Measurements from ENCODE around the genes PSPH, VKORC1L1 and TMEM248.

- PRO-cap, 4 experiments, result peak in 4 of 4 experiments; most common plus-strand start chr7:55571183 (in 3); most common minus-strand start chr7:55571058 (in 1)
- RAMPAGE, long total RNA, 2 experiments, result no peak in any of the 2 experiments
- RRBS, result no CpG with 5 or more reads among the region's 14 CpGs
Measured at GRCh38 chr7:55570739-55571272, 1.5 kb downstream of the VOPP1 start.

DNA sequence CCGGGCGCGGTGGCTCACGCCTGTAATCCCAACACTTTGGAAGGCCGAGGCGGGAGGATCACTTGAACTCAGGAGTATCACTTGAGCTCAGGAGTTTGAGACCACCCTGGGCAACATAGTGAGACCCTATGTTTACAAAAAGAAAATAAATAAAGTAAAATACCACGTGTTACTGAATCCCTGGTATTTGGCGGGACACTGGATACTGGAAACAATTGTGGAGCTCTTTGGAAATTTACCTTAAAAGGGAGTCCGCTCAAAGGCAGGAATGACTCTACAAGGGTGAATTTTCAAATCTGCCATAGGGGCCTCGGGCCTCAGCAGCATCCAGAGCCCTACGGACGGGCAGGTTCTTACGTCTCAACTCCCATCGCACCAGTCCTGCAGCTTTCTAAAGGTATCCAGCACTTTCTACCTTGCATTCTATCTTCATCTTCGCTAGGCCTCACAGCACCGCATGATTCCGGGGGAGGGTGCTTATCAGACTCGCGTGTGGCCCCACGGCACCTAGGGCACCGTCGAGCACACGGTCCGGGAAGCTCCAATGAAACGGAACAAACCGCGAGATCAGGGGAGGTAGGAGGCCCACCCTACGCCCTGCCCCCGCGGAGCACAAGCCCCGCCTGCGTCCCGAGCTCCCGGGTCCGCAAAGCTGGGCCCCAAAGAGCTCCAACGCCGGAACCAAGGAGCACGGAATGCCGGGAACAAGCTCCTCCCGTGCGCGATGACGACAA lies at the start of gene PSPH:
TSS of gene PSPH (minus strand) at position 546 of the 734 bp plus-strand sequence.
- PRO-cap, 4 experiments, result peak in 4 of 4 experiments; most common plus-strand start position 304 of the sequence (in 1); most common minus-strand start position 682 of the sequence (in 4)
- RAMPAGE, long total RNA, 2 experiments, result start-site peak on the minus strand in 1 of 2 experiments, centred at position 550 of the sequence, 17 reads per replicate
- RRBS, result 1% methylated on average over 23 of the region's 43 CpGs

DNA sequence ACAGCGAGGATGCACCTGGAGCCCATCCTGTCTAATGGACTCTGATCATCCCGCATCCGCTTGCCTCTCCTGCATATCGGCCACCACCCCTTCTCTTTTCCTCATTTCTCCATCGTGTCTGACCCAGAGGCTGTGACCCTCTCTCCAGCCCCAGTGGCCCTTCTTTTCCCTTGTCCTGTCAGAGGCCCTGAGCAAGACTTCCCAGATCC lies 32.6 kb upstream of the ZNF716 start:
- PRO-cap, 4 experiments, result peak in 1 of 4 experiments; most common minus-strand start position 92 of the sequence (in 1)
- RAMPAGE, long total RNA, 2 experiments, result no peak in any of the 2 experiments
- RRBS, result no CpG with 5 or more reads among the region's 5 CpGs

DNA sequence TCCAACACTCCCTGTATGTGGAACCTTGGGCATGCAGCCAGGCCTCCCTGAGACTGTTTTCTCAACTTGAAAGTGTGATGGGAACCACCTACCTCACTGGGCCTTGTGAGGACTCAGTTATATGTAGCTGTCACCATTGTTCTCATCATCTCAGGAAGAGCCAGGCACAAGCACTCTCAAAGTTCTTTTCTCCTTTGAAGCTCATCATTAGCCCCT lies 861 bp upstream of the ZNF727 start:
- PRO-cap, 4 experiments, result no peak in any of the 4 experiments
- RAMPAGE, long total RNA, 2 experiments, result no peak in any of the 2 experiments

DNA sequence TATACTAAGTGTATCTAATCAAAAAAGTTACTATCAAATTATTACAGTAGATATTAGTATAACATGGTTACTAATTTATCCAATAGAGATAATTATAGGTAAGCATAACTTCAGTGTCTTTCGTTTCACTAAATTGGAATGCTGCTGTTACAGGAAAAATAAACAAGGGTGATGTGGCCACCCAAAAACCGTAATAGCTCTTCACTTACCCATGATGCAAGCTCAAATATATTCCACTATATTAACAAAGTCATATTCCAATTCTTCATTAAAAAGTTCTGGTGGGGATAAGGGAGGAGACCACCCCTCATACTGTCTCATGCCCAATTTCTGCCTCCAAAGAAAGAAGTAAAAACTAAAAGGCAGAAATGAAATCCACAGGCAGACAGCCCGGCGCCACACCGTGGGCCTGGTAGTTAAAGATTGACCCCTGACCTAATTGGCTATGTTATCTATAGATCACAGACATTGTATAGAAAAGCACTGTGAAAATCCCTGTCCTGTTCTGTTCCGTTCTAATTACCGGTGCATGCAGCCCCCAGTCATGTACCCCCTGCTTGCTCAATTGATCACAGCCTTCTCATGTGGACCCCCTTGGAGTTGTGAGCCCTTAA lies 9.7 kb downstream of the ZNF138 start:
- PRO-cap, 4 experiments, result no peak in any of the 4 experiments
- RAMPAGE, long total RNA, 2 experiments, result no peak in any of the 2 experiments
- RRBS, result no CpG with 5 or more reads among the region's 7 CpGs

GRCh38 chr7:64908168-64908789 lies 5.2 kb downstream of the ZNF273 start:
- PRO-cap, 4 experiments, result no peak in any of the 4 experiments
- RAMPAGE, long total RNA, 2 experiments, result no peak in any of the 2 experiments
- RRBS, result no CpG with 5 or more reads among the region's 4 CpGs

DNA sequence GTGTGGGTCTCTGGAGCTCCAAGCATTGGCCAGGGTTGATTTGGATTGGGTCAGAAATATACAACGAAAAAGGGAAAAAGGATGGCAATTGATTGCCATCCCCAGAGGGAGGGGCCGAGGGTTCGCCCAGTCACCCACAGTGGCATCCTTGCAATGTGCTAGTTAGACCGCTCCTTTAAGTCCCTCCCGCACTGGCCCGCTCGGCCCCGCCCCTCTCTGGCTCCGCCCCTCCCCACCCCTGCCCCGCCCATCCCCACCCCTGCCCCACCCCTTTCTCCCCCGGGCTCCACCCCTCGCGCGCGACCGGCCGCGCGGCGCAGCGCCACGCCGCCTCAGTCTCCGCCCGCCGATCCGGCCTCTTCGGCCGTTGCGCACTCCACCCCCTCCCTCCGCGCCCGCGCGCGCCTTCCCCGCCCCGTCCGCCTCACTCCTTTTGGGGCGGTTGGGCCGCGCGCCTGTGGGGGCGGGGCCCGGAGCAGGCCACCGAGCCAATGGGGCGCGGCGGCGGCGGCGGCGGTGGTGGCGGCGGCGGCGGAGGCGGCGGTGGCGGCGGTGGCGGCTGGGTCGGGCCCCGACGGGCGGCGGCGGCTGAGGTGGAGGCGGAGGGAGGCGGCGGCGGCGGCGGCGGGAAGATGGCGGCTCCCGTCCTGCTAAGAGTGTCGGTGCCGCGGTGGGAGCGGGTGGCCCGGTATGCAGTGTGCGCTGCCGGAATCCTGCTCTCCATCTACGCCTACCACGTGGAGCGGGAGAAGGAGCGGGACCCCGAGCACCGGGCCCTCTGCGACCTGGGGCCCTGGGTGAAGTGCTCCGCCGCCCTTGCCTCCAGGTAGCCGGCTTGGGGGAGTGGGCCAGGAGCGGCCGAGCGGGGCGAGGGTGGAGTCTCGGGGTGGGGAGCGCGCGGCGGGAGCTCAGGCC lies at the start of gene VKORC1L1:
TSS of gene VKORC1L1 (plus strand) at position 335 of the 915 bp plus-strand sequence.
- PRO-cap, 4 experiments, result peak in 4 of 4 experiments; most common plus-strand start position 335 of the sequence (in 3); most common minus-strand start position 155 of the sequence (in 2)
- RAMPAGE, long total RNA, 2 experiments, result start-site peak on the plus strand in 1 of 2 experiments, centred at position 608 of the sequence, 65 reads per replicate
- RRBS, result 2% methylated on average over 16 of the region's 103 CpGs

DNA sequence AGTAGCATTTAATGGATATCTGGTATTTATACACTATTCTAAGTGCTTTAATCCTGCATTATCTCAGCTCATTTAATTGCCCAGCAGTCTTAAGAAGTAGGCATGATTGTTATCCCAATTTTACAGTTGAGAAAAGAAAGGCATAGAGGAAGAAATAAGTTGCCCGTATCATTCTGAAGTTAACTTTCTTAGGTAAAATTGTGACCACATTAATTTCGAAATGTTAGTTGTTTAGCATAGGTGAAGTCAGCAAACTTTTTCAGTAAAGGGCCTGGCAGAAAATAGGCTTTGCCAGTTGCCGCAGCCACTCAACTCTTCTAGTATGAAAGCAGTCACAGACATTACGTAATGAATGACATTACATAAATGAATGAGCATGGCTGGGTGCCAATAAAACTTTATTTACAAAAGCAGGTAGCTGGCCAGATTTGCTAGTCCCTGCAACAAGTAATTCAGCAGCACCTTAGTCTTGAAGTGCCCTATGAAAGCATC lies 30.0 kb downstream of the GUSB start:
- PRO-cap, 4 experiments, result no peak in any of the 4 experiments
- RAMPAGE, long total RNA, 2 experiments, result no peak in any of the 2 experiments
- RRBS, result no CpG with 5 or more reads among the region's 4 CpGs

GRCh38 chr7:66077617-66078510 lies 2.2 kb downstream of the ASL start:
- PRO-cap, 4 experiments, result no peak in any of the 4 experiments
- RAMPAGE, long total RNA, 2 experiments, result no peak in any of the 2 experiments
- RRBS, result no CpG with 5 or more reads among the region's 12 CpGs

- PRO-cap, 4 experiments, result no peak in any of the 4 experiments
- RAMPAGE, long total RNA, 2 experiments, result no peak in any of the 2 experiments
- RRBS, result no CpG with 5 or more reads among the region's 7 CpGs
Measured at GRCh38 chr7:66170676-66171331, 34.3 kb upstream of the TPST1 start.

- PRO-cap, 4 experiments, result no peak in any of the 4 experiments
- RAMPAGE, long total RNA, 2 experiments, result no peak in any of the 2 experiments
- RRBS, result no CpG with 5 or more reads among the region's 4 CpGs
Measured at GRCh38 chr7:66238255-66238774, 33.2 kb downstream of the TPST1 start.

- PRO-cap, 4 experiments, result no peak in any of the 4 experiments
- RAMPAGE, long total RNA, 2 experiments, result no peak in any of the 2 experiments
- RRBS, result no CpG with 5 or more reads among the region's 2 CpGs
Measured at GRCh38 chr7:66385660-66386245, 180.6 kb downstream of the TPST1 start.

GRCh38 chr7:66556981-66557706 lies 71.5 kb upstream of the KCTD7 start:
- PRO-cap, 4 experiments, result no peak in any of the 4 experiments
- RAMPAGE, long total RNA, 2 experiments, result no peak in any of the 2 experiments
- RRBS, result 67% methylated on average over 2 of the region's 37 CpGs

DNA sequence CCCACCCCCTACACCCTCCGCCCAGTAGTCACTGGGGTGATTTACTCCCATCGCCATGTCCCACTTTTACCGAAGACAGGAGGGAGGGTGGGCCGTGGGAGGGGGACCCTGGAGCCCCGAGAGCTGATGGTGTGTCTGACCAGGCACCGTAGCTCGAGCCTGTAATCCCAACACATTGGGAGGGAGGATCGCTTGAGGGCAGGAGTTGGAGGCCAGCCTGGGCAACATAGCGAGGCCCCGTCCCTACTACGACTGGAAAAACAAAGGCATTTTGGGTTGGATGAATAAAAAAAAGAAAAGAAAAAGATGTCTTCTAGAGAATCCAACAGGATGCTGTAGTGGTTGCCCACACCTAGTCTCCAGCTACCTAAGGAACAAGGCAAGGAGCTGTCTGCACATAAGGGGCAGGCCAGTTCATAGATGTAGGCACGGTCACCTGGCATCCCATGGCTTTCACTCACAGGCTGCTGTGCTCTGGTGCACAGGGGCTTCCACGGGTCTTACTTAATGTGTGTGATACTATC lies 807 bp downstream of the KCTD7 start:
- PRO-cap, 4 experiments, result no peak in any of the 4 experiments
- RAMPAGE, long total RNA, 2 experiments, result no peak in any of the 2 experiments
- RRBS, result no CpG with 5 or more reads among the region's 13 CpGs

GRCh38 chr7:66761488-66762214 lies 21.1 kb downstream of the RABGEF1 start:
- PRO-cap, 4 experiments, result no peak in any of the 4 experiments
- RAMPAGE, long total RNA, 2 experiments, result no peak in any of the 2 experiments
- RRBS, result no CpG with 5 or more reads among the region's 10 CpGs

GRCh38 chr7:66904324-66905096 lies 16.5 kb upstream of the TMEM248 start:
- PRO-cap, 4 experiments, result no peak in any of the 4 experiments
- RAMPAGE, long total RNA, 2 experiments, result no peak in any of the 2 experiments
- RRBS, result 94% methylated on average over 8 of the region's 33 CpGs

- PRO-cap, 4 experiments, result peak in 4 of 4 experiments; most common plus-strand start chr7:66921231 (in 4); most common minus-strand start chr7:66921110 (in 2)
- RAMPAGE, long total RNA, 2 experiments, result start-site peak on the plus strand in 1 of 2 experiments, at chr7:66921225-66921238 at its widest, 15 reads per replicate
- RRBS, result 2% methylated on average over 55 of the region's 115 CpGs
Measured at GRCh38 chr7:66920638-66921915, at the start of gene TMEM248. TSS of gene TMEM248 (plus strand) at chr7:66921225.

DNA sequence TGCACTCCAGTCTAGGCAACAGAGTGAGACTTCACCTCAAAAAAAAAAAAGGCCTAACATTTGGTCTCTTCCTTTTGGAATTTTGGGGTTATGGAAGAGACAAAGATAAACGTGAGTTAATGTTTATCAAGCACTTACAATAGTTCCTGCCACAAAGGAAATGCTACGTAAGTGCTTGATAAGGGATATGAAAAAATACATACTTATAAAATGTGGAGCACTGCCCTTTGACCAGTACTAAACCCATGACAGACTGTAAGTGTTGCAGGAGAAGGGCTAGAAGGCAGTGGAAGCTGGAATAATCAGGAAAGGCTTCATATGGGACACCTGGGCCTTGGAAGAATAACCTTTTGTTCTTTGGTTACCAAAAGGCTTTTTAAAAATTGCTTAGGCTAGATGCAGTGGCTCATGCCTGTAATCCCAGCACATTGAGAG lies 25.5 kb downstream of the TMEM248 start:
- PRO-cap, 4 experiments, result no peak in any of the 4 experiments
- RAMPAGE, long total RNA, 2 experiments, result no peak in any of the 2 experiments
- RRBS, result no CpG with 5 or more reads among the region's 2 CpGs

DNA sequence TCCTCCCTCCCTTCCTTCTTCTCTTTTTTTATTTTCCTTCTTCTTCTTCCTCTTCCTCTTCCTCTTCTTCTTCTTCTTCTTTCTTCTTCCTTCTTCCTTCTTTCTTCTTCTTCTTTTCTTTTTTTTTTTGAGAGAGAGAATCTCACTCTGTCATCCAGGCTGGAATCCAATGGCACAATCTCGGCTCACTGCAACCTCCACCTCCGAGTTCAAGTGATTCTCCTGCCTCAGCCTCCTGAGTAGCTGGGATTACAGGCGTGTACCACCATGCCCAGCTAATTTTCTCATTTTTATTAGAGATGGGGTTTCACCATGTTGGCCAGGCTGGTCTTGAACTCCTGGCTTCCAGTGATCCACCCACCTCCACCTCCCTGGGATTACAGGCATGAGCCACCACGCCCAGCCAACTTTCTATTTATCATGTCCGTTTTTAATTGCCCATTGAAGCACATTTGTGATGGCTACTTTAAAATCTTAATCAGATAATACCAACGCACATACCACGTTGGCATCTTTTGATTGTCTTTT lies 72.2 kb upstream of the SPDYE21 start:
- PRO-cap, 4 experiments, result no peak in any of the 4 experiments
- RAMPAGE, long total RNA, 2 experiments, result no peak in any of the 2 experiments
- RRBS, result no CpG with 5 or more reads among the region's 7 CpGs

DNA sequence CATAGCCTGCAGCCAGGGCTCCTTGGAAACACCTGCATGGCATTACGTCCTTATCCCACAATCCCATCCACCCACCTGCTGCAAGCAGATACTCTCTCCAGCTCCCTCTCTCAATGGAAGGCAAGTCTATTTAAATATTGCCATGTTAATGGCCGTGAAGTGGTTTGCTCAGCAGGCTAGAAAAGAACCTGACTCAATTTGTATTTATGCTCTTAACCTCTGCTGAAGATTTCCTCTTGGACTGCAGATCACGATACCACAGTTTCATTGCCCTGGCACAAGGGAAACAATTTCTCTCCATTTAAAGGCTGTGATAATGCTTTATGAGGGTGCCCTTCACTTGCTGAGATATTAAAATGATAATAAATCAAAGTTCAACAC lies 137.0 kb downstream of the SPDYE21 start:
- PRO-cap, 4 experiments, result peak in 2 of 4 experiments; most common minus-strand start position 112 of the sequence (in 2)
- RAMPAGE, long total RNA, 2 experiments, result no peak in any of the 2 experiments
- RRBS, result no CpG with 5 or more reads among the region's 3 CpGs

Measured in uterus (tissue), 7 donors.